ENCODE data around the gene RAB20.

DNA sequence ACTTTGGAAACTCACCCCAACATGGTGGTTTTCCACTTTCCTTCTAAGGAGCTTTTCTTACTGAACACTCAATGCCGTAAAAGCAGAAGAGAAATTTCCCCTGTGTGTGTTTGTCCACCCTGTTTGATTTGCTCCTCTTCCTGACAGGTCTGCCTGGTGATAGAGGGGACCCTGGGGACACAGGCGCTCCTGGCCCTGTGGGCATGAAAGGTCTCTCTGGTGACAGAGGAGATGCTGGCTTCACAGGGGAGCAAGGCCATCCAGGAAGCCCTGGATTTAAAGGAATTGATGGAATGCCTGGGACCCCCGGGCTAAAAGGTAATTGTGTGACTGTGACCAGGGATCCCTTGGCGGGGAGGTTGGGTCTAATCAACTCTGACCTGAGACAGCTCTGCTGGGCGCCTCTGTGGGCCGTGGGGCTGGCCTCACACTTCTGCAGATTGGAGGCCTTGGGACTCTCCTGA, 81.4 kb downstream of the RAB20 start:
- RRBS = no CpG with 5 or more reads among the region's 6 CpGs

DNA sequence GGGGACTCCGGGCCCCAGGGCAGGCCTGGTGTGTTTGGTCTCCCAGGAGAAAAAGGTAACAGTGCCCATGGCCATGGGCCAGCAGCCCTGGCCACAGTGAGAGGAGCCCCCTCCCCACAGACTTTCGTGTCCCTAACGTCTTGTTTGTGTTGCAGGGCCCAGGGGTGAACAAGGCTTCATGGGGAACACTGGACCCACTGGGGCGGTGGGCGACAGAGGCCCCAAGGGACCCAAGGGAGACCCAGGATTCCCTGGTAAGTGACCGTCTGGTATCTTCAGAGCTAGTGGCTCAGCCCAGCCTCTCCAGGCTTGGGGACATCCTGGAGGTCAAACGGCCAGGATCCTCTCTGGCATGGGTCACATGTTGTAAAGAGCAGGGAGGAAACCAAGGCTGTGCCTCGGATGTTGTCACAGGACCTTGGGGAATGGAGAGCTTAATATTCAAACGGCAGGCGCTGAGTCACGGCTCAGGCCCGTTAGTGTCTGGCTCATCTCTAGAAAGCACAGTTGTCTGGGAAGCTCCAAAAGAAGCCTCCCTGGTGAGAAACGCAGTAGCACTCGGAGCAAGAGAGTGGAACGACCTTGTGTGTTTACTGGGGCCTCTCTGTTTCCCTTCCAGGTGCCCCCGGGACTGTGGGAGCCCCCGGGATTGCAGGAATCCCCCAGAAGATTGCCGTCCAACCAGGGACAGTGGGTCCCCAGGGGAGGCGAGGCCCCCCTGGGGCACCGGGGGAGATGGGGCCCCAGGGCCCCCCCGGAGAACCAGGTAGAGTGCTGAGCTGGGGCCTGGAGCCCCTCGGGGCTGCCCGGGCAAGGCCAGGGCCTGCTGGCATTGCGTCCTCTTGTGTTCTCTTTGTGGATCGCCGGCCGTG, 58.1 kb downstream of the RAB20 start:
- RRBS = 78% methylated on average over 8 of the region's 27 CpGs

DNA sequence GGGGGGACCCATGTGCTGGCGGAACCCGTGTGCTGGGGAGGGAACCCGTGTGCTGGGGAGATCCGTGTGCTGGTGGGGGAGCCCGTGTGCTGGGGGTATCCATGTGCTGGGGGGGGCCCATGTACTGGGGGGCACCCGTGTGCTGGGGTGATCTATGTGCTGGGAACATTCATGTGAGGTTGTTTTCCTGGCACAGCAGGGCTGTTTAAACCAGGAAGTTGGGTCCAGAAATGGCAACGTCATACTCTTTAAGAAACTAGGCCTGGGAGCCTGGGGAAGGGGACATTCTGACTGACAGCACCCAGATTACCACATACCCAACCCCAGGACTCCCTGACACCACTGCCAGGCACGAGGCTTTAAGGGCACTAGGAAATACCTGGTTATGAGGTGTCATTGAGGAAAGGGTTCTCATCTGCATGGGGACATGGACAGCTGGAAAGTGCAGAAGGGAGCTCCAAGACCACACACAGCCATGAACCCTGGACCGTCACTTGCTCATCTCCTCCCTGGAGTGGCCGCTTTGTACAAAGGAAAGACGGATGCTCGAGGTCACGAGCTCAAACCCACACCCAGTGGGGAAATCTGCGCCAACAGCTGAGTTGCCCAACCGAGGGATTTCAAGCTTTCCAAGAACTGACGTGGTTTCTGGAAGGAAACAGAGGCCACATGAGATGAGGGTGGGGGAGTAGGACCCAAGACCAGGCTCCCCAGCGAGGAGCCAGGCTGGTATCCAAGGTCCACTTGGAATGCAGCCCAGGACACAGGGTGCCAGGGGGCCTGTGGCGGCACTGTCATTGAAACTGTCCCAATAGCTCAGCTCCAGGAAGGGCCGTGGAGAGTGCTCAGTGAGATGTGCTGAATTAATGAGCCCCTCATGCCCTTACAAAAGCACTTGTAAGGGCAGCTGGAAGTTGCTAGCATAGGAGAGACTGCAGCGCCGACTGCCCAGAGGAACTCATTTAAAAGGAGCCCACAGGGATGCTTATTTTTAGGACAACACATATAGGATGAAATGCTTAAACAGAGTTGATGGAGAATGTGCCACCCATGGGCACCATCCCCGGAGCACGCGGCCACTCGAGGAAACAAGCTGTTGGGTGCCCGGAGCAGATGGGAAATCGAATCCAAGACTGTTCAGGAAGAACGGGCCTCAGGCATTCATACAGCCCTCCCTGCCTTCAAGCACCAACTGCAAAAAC, 40.8 kb downstream of the RAB20 start:
- RRBS = 73% methylated on average over 4 of the region's 28 CpGs

DNA sequence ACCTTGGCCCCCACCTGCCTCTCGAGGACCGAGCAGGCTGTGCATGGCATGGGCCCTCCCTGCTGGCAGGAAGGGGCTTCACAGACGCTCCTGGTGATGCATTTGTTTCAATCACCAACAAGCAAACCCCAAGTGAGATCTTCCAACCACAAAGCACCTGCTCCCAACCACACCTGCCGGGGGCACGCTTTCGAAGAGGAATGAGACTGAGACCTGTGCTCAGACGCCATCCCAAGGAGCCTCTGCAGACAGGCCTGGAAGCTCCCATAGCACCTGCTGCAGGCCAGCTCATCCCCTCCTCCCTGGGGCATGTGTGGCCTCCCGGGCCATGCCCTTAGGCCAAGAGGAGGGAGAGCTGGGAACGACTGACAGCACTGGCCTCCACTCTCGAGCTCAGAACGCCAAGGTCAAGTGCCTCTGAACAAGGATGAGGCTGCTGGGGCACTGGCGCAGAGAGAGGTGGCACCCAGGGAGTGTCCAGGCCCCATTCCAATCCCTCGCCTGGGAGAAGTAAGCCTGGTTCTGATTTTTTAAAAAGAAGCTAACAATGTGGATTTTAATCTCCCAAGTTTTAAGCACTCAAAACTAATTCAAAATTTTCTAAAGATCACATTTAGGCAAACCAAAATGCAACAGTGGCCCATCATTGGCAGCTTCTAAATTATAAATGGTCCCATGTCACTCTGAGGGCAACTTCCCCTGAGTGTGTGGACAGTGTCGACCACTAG, 35.5 kb downstream of the RAB20 start:
- RRBS = no CpG with 5 or more reads among the region's 14 CpGs

GRCh38 chr13:110529577-110530263, 31.8 kb downstream of the RAB20 start:
- RRBS = 100% methylated on average over 1 of the region's 20 CpGs

DNA sequence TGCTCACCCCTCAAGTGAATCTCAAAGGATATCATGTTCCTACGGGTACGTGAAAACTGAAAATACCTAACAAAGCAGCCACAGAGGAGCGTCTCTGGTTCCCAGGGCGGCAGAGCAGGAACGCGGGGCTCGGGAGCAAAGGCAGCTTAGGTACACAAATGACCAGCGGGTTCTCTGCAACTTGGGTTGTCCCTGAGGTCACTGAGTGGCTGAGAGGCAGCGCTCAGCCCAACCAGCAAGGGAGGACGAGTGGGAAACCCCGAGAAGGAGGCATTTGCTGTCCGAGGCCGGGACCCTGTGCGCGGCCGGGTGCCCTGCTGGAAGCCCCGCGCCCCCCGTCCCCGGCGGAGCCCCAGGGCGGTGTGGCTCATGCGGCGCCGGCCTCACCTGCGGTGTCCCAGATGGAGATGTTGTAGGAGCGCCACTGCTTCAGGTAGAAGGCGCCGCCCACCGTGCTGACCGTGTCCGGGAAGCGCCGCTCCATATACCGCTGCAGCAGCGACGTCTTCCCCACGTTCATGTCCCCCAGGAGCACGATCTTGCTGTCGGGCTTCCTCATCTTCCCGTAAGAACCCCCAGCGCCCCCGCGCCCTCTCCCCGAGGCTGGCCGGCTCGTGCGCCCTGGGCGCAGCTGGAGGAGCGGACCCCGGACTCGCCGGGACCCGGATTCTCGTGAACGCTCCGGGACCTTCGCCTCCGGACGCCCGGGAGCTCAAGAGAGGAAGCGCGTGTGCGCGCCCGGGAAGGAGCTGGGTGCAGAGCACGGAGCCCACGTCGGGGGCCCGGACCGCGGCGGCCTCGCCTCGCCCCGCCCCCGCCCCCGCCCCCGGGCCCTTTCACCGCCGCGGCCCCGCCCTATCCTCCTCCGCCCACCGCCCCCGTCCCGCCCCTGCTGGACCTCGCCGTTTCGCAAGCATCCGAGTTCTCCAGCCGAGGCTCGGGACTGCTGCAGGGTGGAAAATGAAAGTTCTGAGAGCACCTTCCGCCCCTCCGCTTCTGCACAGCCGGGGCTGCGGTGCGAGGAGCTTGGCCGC, at the start of gene RAB20:
RAB20 (minus strand) TSS at position 762 of the 1,034 bp plus-strand sequence.
- RRBS = 2% methylated on average over 38 of the region's 99 CpGs

DNA sequence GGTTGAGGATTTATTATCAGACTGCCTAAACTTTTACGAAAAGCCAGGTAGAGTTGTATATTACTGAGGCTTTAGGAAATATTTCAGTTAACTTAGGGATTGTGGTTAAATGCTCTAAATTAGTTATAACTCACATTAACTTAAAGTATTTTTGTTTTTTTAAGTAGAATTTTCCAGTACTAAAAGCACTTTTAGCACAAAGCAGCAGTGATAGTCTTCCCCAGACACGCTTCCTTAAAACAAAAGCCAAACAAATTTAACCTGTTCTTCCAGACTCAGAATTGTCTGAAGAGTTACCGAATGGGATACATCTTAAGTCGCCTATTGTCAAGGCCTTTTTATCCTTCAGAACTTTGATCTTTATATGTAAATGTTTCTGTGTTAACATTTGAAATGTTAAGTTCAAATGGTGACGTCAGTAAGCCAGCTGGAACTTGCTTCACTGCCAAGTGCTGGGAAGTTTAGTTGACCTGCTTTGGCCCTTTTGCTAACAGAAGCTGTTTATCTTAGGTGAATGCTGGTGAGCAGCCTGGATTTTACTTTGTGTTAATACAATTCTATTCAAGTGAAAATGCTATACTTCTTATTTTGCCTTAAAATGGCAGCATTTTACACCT, 1.8 kb downstream of the NAXD start:
- RRBS = no CpG with 5 or more reads among the region's 5 CpGs

DNA sequence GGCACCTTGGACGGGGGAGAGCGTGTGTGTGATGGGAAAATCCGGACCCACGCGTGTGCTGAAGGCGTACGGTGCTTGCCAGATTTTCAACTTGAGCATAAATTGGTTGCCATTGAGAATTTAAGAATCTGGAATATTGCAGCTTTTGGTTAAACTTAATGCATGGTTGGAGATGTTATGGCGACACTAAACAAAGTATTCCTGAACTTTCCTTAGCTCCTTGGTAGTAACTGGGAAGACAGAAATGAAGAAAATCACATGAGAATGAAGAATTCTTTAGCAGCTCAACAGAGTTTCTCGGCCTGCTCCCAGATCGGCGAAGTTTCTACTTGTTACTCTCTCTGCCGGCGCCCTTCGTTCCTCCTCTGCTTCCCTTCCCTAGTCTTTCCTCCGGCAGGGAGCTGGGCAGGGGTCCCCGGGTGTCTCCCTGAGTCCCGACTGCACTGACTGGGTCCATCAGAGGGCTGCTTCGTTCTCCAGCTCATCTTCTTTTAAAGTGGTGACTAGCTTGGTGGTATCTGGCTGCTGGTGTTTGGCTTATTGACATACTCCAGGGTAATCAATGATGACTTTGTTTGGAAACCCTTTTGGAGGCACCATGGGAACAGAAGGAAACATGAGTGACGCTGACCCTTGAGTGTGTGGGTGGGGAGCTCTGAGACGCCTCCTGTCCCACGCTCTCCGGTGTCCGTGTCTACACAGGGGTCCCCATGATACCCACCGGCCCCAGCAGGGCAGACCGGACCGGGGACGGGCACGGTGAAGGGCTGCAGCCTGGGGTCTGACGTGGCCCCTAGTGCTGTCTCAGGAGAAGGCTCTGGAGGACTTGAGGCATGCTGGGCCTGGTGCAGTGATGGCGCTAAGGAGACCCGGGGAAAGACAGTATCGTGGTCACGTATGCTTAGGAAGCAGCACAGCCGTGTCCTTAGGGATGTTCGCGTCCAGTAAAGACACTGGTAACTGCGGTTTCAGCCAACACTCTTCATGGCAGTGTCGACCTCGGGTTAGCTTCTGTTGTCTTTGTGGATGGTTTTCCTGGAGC, 23.5 kb downstream of the NAXD start:
- RRBS = 96% methylated on average over 2 of the region's 39 CpGs

GRCh38 chr13:110643975-110644747, 28.8 kb downstream of the NAXD start:
- RRBS = no CpG with 5 or more reads among the region's 13 CpGs

GRCh38 chr13:110644760-110645633, 29.7 kb downstream of the NAXD start:
- RRBS = 10% methylated on average over 14 of the region's 32 CpGs

- RRBS = no CpG with 5 or more reads among the region's 35 CpGs
These were observed 40.1 kb downstream of the CARS2 start for GRCh38 chr13:110665460-110666608.

- RRBS = no CpG with 5 or more reads among the region's 25 CpGs
These were observed 29.2 kb downstream of the CARS2 start for GRCh38 chr13:110676533-110677384.

DNA sequence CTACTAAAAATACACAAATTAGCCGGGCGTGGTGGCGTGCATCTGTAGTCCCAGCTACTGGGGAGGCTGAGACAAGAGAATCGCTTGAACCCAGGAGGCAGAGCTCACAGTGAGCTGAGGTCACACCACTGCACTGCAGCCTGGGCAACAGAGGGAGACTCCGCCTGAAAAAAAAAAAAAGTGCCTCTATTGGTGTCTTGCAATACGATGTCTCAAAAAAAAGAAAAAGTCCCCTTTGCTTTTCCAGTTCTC, 1.5 kb upstream of the CARS2 start:
- RRBS = no CpG with 5 or more reads among the region's 6 CpGs

DNA sequence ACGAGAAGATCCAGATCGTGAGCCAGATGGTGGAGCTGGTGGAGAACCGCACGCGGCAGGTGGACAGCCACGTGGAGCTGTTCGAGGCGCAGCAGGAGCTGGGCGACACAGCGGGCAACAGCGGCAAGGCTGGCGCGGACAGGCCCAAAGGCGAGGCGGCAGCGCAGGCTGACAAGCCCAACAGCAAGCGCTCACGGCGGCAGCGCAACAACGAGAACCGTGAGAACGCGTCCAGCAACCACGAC, 5.8 kb downstream of the ING1 start:
- RRBS = no CpG with 5 or more reads among the region's 25 CpGs

DNA sequence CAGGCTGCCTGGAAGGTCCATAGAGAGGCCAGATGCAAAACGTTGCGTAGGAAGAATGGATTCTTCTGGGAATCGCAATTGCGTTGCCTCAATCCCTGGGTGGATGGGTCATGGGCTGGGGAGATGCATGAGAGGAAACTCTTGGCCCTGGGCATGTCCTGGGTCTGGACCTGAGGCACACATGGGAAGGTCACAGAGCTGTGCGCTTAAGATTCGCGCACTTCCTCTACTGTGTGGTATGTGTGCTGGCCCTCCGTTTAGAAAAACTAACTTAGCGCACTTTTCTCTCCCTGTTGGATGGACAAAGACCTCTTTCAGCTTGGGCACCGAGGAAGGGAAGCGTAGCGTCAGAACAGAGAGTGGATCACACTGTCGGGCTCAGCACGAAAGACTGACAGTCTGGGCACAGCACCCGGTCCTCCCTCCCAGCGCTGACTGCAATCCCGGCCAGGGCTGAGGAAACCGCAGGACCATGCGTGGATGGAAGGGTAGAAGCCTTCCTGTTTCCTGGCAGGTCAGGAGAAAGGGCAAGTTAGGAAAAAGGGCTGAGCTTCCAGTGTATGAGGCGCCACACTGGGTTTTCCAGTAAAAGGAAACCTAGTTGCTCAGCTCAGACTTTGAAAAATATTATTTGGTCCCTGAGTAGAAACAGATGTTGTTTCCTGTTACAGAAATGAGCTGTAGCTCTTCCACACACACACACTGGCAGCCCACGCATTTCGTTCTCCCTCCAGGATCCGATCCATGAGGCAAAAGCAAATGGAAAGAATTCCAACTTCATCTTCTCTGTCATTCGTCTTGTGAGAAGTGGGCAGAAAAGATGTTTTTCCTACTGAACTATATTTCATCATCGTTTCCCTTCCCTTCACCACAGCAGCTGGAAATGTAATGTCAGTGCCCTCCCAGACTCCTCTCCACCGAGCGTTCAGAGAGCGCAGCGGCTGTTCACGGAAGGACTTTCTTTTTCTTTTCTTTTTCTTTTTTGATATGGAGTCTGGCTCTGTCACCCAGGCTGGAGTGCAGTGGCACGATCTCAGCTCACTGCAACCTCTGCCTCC, 86.1 kb downstream of the ING1 start:
- RRBS = no CpG with 5 or more reads among the region's 31 CpGs

DNA sequence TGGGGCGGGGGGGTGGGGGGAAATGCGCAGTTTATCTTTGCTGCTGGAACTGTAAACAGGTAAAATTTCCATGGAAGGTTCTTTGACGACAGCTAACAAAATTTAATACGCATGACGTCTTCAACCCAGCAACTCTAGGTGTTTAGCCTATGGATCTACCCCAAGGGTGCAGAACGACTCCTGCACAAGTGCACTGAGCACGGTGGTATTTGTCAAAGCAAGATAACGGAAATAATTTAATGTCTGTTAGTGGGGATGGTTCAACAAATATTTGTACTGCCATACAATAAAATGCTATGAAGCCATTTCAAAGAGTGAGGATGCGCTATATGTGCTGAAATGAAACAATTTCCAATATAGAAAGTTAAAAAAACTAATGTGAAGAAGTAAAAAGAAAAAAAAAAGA, 96.6 kb downstream of the ING1 start:
- RRBS = no CpG with 5 or more reads among the region's 9 CpGs

DNA sequence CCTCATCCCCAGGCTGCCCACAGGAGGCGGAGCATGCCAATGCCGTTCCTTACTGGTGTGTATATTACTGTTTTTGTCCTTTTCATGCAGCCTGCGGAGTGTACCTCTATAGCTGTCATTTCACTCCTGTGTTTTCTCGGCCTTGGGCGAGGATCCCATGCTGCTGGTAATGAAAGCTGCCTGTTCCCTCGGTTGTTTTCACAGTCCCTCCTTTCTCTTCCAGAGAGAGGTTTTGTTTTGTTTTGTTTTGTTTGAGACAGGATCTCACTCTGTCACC, 44.4 kb downstream of the ANKRD10 start:
- RRBS = no CpG with 5 or more reads among the region's 6 CpGs

DNA sequence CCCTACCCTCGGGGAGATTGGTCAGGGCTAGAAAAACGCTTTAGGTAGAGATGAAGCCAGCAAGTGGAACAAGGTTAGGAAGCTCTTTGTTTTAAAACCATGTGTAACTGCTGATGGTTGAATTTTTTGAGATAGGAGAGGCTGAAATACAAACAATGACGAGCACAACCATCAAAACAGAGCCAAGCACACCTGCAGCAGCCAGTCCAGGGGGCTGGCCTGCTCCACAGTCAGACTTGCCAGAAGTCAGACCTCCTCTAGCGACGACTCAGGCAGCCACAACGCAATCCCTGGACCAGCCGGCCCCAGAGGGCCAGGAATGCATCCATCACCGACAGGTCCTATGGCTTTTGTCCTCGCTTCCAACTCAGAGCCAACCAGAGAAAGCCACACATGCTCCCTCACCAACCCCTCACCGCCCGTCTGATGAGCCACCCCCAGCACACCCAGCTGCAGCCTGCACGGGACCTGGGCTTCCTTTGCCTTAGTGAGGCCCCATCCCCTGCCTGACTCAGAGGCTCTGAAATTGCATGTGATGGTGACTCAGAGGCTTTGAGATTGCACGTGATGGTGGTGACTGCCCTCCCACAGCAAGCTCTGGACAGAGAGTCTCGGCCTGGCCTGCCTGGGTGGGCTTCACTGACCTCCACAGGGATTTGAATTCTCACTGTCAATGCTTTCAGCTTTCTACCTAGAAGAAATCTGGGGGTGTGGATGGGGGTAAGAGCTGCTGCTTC, 40.2 kb upstream of the ANKRD10 start:
- RRBS = no CpG with 5 or more reads among the region's 14 CpGs

GRCh38 chr13:111228075-111229171, 92.0 kb upstream of the TEX29 start:
- RRBS = no CpG with 5 or more reads among the region's 32 CpGs

GRCh38 chr13:111316292-111316855, 4.1 kb upstream of the TEX29 start:
- RRBS = 83% methylated on average over 3 of the region's 13 CpGs